AG09319 (cell line): ENCODE results near the gene MAPK8IP3.

DNA sequence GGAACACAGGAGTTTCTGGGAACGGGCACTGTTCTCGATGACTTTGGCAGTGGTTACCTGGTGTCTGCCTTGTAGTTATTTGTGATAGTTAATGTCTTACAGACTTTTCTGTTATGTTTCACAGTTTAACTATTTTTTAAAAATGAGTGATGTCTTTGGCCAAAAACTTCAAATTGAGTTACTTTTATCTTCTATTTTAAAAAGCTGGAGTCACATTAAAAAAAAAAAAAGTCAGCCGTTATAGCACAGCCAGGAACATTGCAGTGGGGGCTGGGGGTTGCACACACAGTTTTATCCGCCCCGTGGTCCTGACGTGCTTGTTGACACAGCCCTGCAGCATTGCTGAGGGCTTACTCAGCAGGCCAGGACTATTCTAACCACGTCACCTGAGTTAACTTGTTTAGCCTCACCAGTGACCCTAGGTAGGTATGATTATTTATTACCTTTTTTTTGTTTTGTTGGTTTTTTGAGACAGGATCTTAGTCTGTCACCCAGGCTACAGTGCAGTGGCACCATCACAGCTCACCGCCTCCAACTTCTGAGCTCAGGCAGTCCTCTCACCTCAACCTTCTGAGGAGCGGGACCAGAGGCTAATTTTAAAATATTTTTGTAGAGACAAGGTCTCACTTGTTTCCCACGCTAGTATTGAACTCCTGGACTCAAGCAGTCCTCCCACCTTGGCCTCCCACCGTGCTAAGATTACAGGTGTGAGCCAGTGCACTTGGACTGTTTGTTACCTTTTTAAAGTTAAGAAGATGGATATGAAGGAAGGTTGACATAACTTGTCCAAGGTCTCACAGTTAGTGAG, 11.1 kb downstream of the JPT2 start:
- RRBS = no CpG with 5 or more reads among the region's 11 CpGs

DNA sequence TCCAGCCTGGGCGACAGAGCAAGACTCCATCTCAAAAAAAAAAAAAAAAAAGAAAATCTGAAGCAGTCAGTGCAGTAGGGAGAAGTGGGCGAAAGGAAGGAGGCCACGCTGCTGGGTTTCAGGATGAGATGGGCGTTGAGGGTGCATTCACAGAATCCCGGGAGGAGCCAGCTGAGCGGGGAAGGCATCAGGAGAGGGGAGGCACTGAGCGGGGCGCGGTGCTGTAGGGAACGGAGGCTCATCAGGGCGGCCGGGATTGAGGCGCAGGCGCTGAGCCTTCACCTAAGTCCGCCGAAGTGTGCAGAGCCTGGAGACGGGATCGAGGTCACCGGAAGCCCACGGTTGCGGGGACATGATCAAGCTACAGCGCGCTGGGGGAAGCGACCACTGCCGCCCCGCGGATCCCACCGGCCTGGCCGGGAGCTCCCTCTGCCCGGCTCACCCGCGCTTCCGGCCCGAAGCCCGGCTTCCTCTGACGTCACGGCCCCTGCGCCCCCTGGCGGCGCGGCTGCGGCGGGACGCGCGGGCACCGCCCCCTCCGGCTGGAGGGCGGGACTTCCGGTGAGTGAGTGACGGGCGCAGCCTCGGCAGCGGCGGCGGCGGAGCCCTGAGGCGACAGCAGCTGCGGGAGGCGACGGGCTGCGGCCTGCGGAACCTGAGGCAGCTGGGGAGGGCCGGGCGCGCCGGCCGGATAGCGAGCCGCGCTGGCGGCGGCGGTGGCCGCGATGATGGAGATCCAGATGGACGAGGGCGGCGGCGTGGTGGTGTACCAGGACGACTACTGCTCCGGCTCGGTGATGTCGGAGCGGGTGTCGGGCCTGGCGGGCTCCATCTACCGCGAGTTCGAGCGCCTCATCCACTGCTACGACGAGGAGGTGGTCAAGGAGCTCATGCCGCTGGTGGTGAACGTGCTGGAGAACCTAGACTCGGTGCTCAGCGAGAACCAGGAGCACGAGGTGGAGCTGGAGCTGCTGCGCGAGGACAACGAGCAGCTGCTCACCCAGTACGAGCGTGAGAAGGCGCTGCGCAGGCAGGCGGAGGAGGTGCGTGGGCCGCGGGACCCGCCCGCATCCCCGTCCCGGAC, at the start of gene MAPK8IP3:
Gene MAPK8IP3 (plus strand): TSS at position 581 of the 1,084 bp plus-strand sequence.
- RRBS = under 1% methylated on average over 33 of the region's 113 CpGs

DNA sequence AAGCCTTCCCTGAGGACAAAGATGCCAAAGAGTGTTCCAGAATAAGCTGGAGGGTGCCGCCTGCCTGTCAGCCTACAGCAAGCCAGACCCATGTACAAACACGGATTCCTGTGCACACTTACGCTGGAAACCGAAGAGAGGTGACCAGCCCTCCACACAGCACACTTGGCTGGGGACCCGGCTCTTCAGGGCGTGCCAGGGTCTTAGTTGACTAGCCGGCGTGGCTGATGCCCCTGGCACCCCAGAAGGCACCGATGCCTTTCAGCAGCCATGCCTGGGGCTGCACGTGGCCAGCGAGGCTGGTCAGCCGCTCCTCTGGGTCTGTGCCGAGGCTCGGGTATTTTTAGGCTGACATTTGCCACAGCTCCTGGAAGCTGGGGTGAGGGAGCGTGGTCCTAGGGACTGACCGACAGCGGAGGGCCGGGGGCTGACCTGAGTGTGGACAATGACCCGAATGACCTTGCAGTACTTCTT, 4.0 kb downstream of the RPL3L start:
- RRBS = 86% methylated on average over 2 of the region's 19 CpGs

DNA sequence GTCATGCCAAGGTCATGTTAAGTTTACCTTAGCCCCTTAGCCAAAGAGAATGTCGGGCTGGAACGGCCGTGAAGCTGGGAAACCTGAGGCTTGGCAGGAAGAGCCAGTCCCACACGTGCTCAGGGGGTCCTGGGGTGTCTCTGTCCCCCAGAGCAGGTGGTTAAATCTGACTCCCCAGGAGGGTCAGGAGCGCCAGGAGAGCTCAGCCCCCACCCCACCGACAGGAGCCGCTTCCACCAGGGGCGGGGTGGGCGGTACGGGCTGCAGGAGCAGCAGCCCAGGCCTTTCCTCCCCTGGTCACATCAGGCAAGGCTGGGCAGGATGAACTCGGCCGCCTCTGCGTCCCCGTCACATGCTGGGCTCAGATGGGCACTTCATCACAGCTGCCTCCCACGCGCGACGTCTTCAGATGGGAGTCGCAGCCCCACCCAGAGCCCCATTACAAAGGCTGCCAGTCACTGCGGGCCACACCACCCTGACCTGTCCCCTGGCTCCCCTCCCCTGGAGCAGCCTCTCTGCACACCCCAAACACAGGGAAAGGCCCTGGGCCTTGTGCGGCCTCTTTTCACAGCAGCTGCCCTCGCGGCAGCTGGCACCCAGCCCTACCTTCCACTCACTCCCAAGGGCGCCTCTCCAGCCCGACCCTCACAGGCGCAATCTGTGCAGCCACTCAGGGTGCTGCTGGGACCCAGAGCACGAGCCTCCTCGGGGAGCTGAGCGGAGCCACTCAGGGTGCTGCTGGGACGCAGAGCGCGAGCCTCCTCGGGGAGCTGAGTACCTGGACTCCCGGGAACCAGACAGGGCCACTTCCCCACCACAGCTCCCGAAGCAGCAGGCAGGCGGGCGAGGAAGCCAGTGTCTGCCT, 14.7 kb upstream of the NPW start:
- RRBS = no CpG with 5 or more reads among the region's 37 CpGs

DNA sequence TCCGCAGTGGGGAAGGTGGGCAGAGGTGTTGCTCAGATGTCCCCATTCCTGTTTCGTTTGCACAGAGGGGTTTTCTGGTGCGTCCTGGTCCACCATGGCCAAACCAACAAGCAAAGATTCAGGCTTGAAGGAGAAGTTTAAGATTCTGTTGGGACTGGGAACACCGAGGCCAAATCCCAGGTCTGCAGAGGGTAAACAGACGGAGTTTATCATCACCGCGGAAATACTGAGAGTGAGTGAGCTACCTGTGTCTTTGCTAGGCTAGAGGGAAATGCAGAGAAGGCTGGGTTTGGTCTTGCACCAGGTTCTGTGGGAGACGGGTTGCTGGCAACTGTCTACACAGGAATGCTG, 712 bp downstream of the TSC2 start:
- RRBS = no CpG with 5 or more reads among the region's 8 CpGs

GRCh38 chr16:2121770-2122312, 13.9 kb downstream of the PKD1 start:
- RRBS = 17% methylated on average over 1 of the region's 24 CpGs

DNA sequence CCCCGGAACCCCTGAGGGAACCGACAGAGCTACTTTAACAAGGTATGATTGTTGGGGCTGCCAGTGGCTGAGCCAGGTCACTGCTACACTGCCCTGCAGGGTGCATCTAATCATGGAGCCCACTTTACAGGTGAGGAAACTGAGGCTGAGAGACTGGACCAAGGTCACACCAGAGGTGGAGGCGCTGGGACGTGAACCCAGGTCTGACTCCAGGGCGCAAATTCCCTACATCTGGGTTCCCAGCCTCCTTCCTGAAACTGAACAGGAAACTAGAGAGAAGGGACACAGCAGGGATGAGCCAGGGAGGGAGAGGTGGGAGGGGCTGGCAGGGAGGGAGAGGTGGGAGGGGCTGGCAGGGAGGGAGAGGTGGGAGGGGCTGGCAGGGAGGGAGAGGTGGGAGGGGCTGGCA, 8.1 kb downstream of the PKD1 start:
- RRBS = no CpG with 5 or more reads among the region's 5 CpGs

GRCh38 chr16:2133773-2134121, 2.0 kb downstream of the PKD1 start:
- RRBS = no CpG with 5 or more reads among the region's 8 CpGs

GRCh38 chr16:2153704-2154045, 1.9 kb upstream of the TRAF7 start:
- RRBS = no CpG with 5 or more reads among the region's 8 CpGs

DNA sequence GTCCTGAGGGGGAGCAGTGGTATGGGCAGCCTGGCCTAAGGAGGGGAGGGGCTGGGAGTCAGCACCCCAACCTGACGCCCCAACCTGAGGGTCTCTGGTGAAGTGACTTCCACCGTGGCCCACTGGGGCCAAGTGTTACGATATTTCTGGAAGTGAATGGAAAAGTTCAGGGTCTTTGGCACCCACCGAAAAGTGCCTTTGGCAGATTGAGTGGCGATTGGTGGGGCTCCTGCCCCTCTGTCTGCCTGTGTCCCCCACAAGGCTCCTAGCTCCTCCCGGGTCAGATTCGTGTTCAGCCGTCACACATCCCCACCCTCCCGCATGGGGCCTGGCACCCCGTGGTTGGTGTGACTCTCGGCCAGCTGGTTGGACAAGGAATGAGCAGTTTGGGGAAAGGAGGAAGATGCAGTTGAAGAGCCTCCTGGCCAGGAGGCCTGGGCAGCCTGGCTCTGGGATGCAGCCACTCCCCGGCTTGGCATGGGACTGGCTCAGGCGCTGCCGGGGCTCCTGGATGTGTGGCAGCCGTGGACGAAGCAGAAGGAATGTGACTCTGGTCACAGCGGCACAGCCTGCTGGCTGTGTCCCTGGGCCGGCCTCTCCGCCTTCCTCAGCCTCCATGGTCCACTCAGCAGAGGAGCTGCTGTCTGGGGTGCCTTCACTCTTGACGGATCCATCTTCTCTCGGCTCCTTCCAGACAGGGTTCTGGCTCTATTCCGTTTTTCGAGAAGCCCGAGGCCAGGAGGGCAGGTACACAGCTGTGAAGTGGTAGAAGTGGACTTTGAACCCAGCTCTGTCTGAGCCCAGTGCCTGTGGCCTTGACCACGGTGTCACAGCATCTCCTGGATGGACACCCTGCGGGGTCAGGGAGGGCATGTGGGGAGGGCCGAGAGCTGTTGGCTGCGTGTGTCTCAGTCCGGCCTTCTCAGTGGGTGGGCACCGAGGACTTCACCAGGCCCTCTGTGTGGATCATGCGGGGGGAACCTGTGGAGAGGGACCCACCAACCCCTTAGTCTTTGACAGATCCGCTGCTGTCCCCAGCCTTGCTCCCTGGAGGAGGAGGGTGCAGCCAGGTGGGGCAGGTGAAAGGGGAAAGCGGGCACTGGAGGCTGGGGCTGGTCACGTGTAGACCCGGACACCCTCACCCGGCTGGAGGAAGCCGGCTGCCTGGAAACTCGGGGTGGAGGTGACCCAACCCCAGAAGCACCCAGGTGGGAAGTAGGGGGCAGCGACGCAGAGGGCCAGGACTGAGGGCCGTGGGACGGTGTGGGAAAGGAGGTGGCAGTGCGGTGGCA, 2.1 kb downstream of the TRAF7 start:
- RRBS = 40% methylated on average over 3 of the region's 43 CpGs

DNA sequence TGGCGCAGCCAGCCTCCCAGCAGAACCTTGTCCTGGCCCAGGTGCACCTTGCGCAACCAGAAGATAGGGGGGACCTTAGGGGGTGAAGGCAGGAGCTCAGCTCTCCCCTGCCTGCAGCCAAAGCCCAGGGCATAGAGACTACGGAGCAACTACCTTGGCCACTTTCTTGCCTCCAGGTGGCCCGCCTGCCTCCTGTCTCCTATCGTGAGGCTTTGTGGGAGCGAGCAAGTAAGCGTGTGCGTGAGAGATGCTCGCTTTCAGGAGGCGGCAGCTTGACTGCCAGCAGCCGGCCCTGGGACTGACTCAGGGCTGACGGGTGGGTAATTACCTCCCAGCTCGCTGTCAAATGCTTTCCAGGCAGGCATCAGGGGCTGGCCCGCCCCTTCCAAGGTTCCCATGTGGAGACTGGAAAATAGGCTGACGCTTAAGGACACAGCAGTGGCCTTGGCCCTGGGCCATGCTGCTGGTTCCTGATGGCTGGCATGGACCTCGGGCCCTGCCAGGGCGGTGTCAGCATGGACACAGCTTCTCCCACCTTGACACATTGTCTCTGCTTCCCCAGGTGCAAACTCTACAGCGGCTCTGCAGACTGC, 19.1 kb downstream of the TRAF7 start:
- RRBS = no CpG with 5 or more reads among the region's 18 CpGs

DNA sequence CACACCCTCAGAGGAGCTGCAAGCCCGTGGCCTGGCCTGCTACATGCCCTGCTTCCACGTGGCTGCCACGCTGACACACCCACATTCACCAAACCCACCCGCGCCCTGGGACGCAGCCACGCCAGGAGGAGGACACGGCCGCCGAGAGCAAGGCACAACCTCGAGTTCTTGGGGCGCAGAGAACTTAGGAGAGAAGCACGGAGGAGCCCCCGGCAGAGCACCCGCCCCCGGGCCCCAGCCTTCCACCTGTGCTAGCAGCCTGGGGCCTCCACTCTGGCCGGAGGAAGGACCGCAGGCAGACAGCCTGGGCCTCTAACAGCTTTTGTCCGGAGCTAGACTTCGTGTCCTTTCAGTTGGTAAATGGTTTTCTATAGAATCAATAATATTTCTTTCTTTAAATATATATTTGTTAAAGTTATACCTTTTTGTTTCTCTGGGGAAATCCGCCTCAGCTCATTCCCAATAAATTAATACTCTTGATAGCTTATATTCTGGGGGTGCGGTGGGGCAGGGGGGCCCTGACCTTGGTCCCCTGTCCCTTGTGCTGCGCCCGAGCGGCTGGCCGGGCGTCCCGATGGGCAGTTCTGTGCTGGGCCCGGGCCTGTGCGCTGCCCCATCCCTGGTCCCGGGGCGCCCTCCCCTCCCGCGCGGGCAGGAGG, 18.6 kb downstream of the CASKIN1 start:
- RRBS = 97% methylated on average over 4 of the region's 35 CpGs

GRCh38 chr16:2179755-2180243, 16.6 kb downstream of the CASKIN1 start:
- RRBS = 94% methylated on average over 18 of the region's 42 CpGs

DNA sequence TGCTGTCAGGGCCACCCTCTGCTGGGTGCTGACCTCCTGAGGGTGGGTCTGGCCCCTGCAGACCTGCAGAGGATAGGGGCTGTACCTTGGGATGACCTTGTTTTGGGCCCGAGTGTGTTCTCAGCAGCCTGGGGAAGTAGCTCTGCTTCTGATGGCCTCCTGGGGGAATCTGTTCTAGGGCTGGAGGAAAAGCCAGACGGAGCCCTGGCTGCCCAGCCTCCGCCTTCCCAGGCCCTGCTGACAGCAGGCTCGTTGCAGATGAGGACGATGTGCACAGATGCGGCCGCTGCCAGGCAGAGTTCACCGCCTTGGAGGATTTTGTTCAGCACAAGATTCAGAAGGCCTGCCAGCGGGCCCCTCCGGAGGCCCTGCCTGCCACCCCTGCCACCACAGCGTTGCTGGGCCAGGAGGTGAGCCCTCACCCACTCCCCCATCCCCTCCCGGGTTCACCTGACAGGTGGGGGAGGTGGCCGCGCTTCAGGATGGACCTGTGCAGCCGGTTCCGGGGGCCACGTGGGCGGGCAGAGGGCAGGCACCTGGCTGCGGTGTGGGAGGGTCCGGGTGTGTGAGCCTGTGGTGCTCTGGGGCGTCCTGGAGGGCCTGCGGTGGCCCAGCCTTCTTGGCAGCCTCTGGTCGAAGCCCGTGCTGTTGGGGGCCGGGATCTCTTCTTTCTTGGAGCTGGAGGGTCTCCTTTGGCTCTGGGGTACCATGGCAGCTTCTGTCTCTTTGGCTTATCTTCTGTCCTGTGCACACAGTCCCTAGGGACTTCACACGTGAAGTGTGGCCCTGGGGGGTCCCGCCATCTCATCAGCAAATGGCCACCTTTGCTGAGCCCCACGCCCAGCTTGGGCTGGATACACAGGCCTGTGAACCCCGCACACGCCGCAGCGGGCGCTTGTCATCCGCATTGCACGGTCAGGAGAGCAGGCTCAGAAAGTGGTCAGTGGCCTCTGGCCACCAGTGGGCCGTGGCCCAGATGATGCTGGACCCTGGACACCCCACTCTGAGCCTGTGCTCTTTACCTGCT, 5.0 kb downstream of the E4F1 start:
- RRBS = 93% methylated on average over 11 of the region's 36 CpGs

DNA sequence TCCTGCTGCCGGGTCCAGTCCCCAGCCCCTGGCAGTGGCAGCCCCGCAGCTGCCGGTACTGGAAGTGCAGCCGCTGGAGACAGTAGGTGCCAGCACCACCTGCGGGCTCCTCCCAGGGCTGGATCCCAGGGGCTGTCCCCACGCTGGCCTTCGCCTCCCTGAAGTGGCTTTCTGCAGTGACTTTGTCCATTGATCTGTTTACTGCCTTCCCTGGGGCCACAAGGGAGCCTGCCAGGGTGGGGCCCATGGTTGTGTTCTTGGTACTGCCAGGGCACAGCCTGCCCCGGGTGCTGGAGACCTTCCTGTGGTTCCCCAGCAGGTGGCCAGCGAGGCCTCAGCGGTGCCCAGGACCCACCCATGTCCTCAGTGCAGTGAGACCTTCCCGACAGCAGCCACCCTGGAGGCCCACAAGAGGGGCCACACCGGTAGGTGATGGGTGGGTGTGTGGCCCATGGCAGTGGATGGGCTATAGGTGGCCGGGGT, 2.6 kb upstream of the DNASE1L2 start:
- RRBS = 89% methylated on average over 5 of the region's 13 CpGs

DNA sequence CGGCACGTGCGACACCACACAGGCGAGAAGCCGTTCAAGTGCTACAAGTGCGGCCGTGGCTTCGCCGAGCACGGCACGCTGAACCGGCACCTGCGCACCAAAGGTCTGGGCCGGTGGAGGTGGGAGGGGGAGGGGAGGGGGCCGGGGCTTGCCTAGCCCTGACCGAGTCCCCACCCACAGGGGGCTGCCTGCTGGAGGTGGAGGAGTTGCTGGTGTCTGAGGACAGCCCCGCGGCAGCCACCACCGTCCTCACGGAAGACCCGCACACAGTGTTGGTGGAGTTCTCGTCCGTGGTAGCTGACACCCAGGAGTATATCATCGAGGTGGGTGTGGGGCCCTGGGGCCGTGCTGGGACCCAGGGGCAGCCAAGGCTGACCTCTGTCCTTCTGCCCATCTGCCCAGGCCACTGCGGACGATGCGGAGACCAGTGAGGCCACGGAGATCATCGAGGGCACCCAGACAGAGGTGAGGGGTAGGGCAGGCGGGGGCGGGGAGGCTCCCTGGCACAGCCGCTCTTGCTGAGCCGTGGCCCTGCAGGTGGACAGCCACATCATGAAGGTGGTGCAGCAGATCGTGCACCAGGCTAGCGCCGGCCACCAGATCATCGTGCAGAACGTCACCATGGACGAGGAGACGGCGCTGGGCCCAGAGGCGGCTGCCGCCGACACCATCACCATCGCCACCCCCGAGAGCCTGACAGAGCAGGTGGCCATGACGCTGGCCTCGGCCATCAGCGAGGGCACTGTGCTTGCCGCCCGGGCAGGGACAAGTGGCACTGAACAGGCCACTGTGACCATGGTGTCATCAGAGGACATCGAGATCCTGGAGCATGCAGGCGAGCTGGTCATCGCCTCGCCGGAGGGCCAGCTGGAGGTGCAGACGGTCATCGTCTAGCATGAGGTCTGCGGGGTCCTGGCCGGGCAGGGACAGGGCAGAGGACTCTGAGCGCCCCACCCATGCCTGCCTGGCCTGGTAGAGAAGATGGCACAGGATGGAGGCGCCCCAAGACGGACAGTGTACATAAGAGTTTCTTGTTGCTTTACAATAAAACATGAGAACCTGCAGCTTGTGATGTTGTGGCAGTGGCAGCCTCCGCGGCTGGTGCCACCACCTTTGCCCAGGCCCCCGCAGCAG, 1.2 kb upstream of the DNASE1L2 start:
- RRBS = 87% methylated on average over 6 of the region's 67 CpGs

GRCh38 chr16:2242431-2243726, 6.6 kb downstream of the DNASE1L2 start:
- RRBS = 97% methylated on average over 8 of the region's 42 CpGs

DNA sequence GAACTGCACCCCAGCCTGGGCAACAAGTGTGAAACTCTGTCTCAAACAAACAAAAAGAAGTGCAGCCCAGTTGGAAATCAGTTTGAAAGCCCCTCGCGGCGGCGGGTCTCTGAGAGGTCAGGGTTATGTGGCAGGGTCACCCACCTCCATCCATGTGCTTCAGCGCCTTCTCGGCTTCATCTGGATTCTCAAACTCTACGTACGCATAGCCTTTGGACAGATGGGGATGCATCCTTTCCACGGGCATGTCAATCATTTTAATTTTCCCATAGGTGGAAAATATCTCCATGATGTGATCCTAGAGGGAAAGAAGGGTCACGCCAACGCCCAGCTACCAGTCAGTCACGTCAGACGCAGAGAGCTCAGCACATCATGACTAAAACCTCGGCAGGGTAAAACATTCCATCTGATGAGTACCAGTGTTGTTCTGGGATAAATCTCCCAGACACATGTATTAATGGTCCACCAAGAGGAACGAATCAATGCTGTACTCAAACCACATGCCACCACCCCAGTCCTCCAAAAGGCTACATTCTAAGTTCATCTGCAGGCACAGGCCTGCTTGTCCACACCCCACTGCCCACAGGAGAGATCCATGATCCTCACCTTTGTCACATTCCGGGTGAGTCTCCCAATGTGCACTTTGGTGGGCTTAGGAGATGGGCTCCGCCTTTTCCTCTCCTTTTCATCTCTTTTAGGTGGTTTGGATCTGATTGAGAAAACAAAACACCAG, 5.6 kb downstream of the RNPS1 start:
- RRBS = no CpG with 5 or more reads among the region's 17 CpGs

DNA sequence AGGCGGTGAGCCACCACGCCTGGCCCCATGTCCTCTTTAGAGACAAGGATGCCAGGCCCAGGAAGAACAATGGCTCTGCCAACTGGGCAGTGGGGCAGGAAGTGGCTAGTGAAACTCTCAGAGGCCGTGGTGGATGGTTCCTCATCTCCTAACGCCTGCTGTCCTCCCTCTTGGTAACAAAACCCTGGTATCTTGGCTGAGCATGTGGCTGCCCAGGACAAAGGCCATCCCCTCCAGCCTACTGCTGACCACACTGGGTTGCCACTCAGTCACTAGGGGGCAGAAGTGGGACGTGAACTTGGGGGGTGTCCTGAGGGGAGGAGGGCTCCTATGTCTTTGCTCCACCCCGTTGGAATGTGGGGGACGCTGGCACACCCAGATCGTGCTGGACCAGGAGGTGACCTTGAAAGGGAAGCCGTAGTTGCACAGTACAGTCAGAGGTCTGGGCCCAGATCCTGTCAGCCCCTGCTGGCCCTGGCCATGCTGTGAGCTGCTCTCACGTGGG, 28.6 kb upstream of the RNPS1 start:
- RRBS = no CpG with 5 or more reads among the region's 10 CpGs

DNA sequence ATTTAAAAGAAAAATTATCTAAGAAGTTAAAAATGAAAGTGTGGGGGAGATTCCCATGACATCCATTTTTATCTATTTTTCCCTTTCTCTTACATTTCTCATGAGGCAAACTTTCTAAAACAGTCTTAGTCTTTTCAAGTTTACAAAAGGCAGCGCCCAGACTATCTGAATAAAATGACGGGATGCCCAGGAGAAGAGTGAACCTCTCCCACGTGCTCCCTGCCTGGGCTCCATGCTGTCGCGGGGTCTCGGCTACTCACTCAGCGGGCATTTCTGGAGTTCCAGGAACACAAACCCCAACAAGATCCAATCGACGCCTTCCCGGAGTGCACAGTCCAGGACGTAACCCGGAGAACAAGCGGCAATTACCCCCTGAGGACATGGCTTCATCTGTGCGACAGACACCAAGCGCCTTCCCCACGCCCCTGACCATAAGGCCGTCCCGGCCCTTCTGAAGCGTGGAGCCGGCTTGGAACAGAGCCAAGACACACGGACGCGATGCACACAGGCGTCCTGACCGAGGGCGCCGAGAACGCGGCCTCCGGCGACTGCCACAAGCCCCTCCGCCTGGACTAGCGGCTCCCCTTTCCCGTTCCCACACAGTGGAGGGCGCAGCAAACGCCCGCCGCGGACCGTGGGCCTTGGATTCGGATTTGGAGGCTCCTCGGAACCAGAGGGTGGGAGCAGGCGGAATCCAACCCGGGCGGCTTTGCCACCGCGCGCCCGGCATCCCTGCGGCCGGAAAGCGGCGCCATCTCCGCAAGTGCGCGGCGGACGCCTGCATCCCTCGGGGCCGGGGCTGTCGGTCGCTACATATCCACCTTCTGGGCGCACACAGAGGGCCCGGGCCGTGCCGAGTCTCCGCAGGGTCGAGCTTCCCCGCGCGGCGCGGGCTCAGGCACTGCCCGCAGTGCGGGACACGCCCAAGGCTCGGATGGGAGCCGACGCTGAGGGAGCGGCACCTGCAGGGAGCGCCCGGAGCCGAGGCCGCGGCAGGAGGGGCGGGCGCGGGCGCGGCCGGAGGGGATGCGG, 817 bp downstream of the ABCA3 start:
- RRBS = 2% methylated on average over 42 of the region's 92 CpGs